Caco-2 (cell line): ENCODE results near the genes TFPI2 and SLC25A13.

GRCh38 chr7:92606787-92607384 is 16.7 kb upstream of the FAM133B start:
- PRO-cap: no peak
- RRBS: no CpG with 5 or more reads among the region's 6 CpGs

- PRO-cap: no peak
- RRBS: no CpG with 5 or more reads among the region's 7 CpGs
These were observed 112.5 kb downstream of the CDK6 start for GRCh38 chr7:92723780-92724464.

DNA sequence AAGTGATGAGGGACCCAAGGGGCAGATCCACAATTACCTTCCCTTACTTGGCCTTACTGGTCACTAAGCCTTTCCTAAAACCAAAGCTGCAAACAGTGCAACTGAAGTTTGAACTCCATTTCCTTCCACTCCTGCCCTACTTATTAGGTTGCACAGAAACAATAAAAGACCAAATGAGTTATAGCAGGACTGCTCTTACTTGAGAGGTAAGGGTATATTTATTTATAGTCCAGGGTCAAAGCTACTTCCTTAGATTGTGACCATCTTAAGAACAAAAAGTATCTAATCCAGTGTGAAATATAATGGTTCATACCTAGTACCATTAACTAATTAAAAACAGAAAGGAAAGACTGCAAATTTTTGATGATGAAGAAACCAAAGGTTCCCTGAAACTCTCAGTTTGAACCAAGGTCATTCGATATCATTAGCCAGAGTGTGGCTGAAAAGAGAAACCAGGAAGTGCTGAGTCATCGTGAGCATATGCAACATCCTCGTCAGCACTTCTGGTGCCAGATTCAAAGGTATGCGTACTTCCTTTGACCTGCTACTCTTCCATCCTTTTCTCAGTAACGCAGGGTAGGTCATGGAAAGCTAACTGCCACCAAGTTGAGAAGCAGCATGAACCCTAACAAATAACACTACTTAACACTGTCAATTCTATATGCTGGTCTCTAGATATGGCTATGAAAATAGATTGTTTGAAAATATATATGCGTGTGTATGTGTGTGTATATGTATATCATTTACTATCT is 26.8 kb downstream of the CDK6 start:
- PRO-cap: unidirectional peak, plus-strand start at position 566 of the sequence
- RRBS: no CpG with 5 or more reads among the region's 6 CpGs

- PRO-cap: bidirectional peak, plus-strand start at chr7:92833281, minus-strand start at chr7:92833064
- RRBS: 5% methylated on average over 6 of the region's 38 CpGs
These were observed 3.6 kb downstream of the CDK6 start for GRCh38 chr7:92832779-92833236.

DNA sequence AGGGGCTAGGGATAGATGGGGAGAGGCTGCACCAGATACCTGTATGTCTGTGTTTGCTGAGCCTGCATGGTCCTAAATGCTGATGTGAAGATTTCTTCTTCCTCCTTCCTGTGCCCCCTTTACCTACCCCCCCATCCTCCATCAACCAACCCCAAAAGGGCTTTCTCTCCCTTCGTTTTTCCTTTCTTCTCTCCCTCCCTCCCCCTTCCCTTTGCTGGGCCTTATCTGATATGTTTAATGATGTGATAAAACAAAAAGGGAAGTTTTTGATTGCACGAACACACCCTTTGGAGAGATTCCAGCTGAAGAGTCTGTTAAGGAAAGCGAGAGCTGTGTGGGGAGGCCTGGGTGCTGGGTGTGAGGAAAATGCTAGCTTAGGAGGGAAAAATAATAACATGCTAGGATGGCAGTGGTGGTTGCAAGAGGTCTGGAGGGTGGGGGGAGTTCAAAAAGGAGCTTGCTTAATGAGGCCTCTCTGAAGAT is 101.9 kb downstream of the SAMD9 start:
- PRO-cap: no peak
- RRBS: no CpG with 5 or more reads among the region's 3 CpGs

- PRO-cap: no peak
- RRBS: no CpG with 5 or more reads among the region's 8 CpGs
These were observed 7.3 kb downstream of the SAMD9L start for GRCh38 chr7:93140426-93141671.

- PRO-cap: no peak
- RRBS: no CpG with 5 or more reads among the region's 42 CpGs
These were observed at the start of gene TFPI2 for GRCh38 chr7:93890573-93891212. Gene TFPI2, minus strand, starts transcription at chr7:93890753.

GRCh38 chr7:94160781-94161169 is 156.6 kb upstream of the BET1 start:
- PRO-cap: no peak
- RRBS: no CpG with 5 or more reads among the region's 3 CpGs

DNA sequence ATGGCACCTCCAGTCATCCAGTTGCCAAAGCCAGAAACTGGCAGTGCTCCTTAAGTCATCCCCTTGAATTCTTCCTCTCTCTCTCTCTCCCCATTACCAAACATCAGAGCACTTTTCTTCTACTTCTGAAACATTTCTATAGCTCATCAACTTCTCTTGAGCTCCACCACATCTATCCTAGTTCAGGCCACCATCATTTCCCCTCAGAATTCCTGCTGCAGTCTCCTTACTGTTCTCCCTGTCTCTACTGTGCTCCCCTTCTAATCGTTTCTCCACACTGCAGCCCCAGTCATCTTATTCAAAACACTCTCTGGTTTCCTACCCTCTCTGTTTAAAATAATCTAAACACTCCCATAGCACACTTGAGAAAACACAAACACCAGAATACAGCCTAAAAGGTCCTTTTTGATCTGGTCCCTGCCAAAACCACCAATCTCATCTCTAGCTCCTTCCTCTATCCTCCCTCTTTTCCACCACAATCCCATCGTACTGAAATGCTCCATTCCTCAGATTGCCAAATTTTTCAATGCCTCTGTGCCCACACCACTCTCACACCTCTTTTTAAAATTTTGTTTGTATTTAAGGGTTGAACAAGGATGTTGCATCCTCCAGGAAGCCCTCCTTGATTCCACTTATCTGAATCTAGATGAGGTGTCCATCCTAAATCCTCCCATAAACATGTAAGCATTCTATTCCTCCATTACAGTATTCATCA is 4.8 kb upstream of the COL1A2 start:
- PRO-cap: no peak
- RRBS: no CpG with 5 or more reads among the region's 2 CpGs

DNA sequence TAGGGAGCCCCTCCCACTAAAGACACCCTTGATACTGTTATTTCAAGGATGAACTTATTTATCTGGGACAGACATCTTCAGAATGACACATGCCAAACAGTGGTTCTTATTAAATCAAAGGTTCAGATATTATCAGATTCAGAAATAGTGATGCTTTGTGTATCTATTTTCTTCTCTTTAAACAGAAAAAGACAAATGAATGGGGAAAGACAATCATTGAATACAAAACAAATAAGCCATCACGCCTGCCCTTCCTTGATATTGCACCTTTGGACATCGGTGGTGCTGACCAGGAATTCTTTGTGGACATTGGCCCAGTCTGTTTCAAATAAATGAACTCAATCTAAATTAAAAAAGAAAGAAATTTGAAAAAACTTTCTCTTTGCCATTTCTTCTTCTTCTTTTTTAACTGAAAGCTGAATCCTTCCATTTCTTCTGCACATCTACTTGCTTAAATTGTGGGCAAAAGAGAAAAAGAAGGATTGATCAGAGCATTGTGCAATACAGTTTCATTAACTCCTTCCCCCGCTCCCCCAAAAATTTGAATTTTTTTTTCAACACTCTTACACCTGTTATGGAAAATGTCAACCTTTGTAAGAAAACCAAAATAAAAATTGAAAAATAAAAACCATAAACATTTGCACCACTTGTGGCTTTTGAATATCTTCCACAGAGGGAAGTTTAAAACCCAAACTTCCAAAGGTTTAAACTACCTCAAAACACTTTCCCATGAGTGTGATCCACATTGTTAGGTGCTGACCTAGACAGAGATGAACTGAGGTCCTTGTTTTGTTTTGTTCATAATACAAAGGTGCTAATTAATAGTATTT is 35.6 kb downstream of the COL1A2 start:
- PRO-cap: no peak
- RRBS: no CpG with 5 or more reads among the region's 3 CpGs

- PRO-cap: no peak
- RRBS: 3% methylated on average over 4 of the region's 12 CpGs
These were observed 2.5 kb upstream of the SGCE start for GRCh38 chr7:94658367-94658969.

GRCh38 chr7:95206642-95207160 is 117.6 kb downstream of the PON1 start:
- PRO-cap: no peak
- RRBS: no CpG with 5 or more reads among the region's 4 CpGs

GRCh38 chr7:95396619-95397397 is 633 bp upstream of the PON3 start:
- PRO-cap: bidirectional peak, plus-strand start at chr7:95396765, minus-strand start at chr7:95396742
- RRBS: 14% methylated on average over 1 of the region's 29 CpGs

DNA sequence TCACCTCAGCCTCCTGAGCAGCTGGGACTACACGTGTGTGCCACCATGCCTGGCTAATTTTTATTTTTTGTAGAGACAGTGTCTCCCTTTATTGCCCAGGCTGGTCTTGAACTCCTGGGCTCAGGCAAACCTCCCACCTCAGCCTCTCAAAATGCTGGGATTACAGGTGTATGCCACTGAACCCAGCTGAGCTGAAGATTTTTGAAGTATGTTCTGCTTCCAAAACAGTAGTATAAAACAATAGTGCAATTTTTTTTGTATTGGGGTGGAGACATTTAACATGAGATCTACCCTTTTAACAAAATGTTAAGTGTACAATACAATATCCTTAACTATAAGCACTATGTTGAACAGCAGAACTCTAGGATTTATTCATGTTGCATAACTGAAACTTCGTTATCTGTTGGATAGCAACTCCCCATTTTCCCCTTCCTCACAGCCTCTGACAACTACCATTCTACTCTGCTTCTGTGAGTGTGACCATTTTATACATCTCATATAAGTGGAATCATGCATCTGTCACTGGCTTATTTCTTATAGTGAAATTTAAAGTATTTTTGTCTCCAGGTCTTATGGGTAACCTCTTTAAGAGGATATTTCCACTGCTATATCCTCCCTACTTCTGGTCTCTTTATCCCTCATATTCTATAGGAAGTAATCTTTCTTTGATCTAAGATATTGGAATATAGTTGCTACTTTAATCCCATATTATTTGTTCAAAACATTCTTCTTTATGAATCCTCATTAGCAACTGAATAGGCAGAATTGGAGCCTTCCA is 5.1 kb downstream of the PDK4 start:
- PRO-cap: no peak
- RRBS: no CpG with 5 or more reads among the region's 2 CpGs

DNA sequence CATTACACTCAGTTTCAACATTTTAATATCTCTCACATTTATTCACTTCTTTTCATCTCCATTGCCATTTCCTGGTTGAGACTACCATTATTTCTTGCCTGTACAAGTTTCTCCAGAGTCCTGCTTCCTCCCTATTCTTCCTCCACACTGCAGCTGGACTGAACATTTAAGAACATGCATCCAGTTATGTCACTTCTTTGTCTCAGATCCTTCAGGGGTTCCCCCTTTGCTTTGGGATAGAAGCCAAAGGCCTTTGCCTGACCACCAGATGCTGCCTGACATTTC is 84.8 kb upstream of the PDK4 start:
- PRO-cap: no peak

DNA sequence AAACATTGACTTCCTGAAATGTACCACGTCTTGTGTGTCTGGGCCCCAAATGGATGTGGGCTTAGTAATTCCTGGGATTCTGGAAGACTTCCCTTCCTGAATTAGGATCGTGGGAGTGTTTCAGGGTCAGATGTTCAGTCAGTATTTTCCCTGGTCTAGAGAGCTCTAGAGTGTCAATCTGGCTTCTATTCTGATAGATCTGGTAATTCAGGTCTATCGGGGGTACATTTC is 11.6 kb downstream of the DYNC1I1 start:
- PRO-cap: no peak
- RRBS: no CpG with 5 or more reads among the region's 3 CpGs

DNA sequence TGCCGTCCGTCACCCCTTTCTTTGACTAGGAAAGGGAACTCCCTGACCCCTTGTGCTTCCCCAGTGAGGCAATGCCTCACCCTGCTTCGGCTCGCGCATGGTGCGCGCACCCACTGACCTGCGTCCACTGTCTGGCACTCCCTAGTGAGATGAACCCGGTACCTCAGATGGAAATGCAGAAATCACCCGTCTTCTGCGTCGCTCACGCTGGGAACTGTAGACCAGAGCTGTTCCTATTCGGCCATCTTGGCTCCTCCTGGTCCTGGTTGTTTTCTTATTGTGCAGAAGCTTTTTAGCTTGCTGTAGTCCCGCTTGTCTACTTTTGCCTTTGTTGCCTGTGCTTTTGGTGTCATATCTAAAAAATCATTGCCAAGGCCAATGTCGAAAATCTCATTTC is 65.4 kb downstream of the DYNC1I1 start:
- PRO-cap: unidirectional peak, minus-strand start at position 264 of the sequence
- RRBS: no CpG with 5 or more reads among the region's 16 CpGs

DNA sequence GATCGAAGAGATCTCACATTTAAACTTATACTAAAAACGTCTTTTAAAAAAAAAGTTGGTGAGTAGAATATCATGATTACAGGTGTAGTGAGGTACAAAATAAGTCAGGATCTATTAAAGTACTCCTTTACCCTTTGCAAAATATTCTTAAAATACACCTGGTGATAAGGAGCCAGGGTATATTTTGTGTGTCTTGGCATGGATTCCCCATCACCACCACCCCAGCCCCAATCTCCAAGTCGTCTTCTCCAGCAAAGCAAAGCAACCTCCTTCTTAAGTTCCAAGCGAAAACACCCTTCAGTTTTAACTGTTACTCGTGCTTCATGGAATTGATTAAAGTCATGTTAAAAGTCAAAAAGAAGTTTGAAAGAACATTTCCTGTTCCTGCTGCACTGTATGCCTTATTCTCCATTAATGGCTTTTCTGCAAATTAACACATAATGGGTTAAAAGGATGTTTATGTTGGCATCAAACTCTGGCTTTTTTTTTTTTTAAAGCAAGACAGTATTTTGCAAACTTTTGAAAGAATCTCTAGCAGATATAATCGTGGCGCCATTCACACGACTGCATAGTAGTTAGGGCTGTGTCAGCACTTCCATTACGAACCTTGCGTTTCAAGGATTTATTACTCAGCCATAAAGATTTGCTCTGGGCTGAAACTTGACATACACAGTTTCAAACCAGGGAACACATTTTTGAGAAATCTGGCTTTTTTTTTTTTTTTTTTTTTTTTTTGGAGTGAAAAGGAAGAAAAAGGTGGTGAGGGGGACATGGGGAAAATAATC is 207.7 kb downstream of the DYNC1I1 start:
- PRO-cap: no peak
- RRBS: no CpG with 5 or more reads among the region's 10 CpGs

- PRO-cap: unidirectional peak, plus-strand start at chr7:96169582; unidirectional peak, plus-strand start at chr7:96169622
- RRBS: no CpG with 5 or more reads among the region's 5 CpGs
These were observed 152.5 kb downstream of the SLC25A13 start for GRCh38 chr7:96169418-96169727.

- PRO-cap: bidirectional peak, plus-strand start at chr7:96321955, minus-strand start at chr7:96321847; bidirectional peak, plus-strand start at chr7:96322219, minus-strand start at chr7:96322033
- RRBS: 3% methylated on average over 56 of the region's 77 CpGs
These were observed at the start of gene SLC25A13 for GRCh38 chr7:96321605-96322569. Gene SLC25A13, minus strand, starts transcription at chr7:96322098.